Daoy (cell line): ENCODE measurements around a stretch of chr7.

DNA sequence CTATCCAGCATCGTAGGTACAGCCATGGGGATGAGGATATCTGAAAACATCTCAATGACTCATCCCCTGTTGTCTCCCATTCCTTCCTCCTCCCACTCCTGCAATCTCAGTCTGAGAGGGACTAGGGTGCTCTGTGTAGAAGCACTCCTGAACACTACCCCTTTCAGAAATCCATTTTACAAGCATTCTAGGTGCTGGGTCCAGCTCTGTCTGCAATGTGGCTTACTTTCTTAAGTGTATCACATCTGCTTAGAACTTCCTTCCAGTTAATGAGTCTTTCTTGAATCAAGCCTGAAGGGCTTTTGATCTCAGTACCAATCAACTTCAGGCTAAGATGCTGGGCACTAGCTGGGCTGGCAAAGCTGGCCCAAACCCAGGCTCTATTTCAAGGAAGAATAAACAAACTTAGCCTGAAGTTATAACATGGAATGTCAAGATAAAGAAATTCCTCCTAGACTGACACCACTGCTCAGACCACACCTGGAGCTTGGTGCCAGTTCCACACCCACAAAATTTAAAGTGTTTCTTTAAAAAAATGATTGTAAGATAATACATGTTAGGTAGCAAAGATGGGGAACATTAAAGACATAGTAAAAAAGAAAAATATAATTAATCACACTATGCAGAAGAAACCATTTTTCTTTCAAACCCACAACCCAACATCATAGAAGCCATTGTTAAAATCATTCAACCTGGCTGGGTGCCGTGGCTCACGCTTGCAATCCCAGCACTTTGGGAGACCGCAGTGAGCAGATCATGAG is 270.4 kb upstream of the AOAH start:
- RAMPAGE, long total RNA, result no peak

DNA sequence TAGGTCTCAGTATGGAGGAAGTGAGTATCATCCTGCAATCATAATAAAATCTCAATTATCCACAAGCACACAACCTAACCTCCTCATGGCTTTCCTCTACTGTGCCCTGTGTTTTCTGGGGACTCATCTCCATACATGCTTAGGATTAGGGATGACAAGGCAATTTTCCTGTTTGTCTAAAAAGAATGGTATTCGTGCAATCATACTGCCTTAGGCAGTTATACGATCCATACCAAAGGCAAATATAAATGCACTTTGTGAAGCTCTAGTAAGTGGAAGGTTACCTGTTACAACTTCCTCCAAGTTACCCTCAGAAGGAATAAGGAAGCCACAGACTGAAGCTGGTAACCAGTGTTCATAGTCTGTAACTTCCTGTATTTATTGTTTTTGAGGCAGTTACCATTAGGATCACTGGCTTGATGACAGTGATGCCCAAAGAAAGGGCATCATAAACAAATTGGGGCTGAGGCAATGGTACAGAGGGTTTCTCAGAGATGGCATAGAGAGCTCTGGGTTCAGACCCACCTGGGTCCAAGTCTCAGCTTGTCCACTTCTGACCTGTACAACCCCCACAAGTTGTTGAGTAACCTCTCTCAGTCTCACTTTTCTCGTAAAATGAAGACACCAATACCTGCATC is 138.3 kb downstream of the ELMO1 start:
- RAMPAGE, long total RNA, result no peak

- RAMPAGE, long total RNA, result no peak
Measured at GRCh38 chr7:37412109-37412603, 36.5 kb downstream of the ELMO1 start.

- RAMPAGE, long total RNA, result no peak
Measured at GRCh38 chr7:37444596-37444839, 4.1 kb downstream of the ELMO1 start.

- RAMPAGE, long total RNA, result no peak
Measured at GRCh38 chr7:37570109-37570494, 113.5 kb upstream of the GPR141 start.

GRCh38 chr7:38273115-38273717 is 95.2 kb downstream of the STARD3NL start:
- RAMPAGE, long total RNA, result no peak

GRCh38 chr7:38317342-38318022 is 139.4 kb downstream of the STARD3NL start:
- RAMPAGE, long total RNA, result no peak

GRCh38 chr7:38340385-38340812 is 162.4 kb downstream of the STARD3NL start:
- RAMPAGE, long total RNA, result no peak

GRCh38 chr7:38753116-38753601 is 122.0 kb upstream of the AMPH start:
- RAMPAGE, long total RNA, result no peak

- RAMPAGE, long total RNA, result no peak
Measured at GRCh38 chr7:39781475-39781856, 158.1 kb downstream of the RALA start.

- RAMPAGE, long total RNA, result no peak
Measured at GRCh38 chr7:39951921-39952232, 1.8 kb downstream of the CDK13 start.

DNA sequence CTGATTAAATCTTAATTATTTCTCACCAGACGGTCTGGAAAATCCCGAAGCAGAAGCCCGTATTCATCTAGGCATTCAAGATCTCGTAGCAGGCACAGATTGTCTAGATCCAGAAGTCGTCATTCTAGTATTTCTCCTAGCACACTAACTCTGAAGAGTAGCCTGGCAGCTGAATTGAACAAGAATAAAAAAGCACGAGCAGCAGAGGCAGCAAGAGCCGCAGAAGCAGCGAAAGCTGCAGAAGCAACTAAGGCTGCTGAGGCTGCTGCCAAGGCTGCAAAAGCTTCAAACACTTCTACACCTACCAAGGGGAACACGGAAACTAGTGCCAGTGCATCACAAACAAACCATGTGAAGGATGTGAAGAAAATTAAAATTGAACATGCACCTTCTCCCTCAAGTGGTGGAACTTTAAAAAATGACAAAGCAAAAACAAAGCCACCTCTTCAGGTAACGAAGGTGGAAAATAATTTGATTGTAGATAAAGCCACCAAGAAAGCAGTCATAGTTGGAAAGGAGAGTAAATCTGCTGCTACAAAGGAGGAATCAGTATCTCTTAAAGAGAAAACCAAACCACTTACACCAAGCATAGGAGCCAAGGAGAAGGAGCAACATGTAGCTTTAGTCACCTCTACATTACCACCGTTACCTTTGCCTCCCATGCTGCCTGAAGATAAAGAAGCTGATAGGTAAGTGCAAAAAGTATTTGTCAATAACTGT is 37.7 kb downstream of the CDK13 start:
- RAMPAGE, long total RNA, result no peak

- RAMPAGE, long total RNA, result no peak
Measured at GRCh38 chr7:40092477-40093421, 41.7 kb downstream of the MPLKIP start.

GRCh38 chr7:40095188-40096001 is 39.0 kb downstream of the MPLKIP start:
- RAMPAGE, long total RNA, result no peak

GRCh38 chr7:40200759-40201249 is 66.0 kb downstream of the SUGCT start:
- RAMPAGE, long total RNA, result no peak

- RAMPAGE, long total RNA, result no peak
Measured at GRCh38 chr7:40469922-40470546, 335.2 kb downstream of the SUGCT start.

DNA sequence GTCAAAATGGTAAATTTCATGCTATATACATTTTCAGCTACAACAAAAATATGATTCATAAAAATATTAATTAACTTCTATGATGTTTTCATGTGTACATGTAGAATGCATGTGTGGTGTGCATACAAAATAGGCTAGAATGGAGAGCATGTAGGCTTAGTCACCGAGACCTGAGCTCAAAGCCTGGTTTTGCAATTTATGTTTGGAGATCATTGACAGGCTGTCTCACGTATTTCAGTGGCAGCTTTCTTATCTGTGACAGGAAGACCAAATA is 625.7 kb downstream of the SUGCT start:
- RAMPAGE, long total RNA, result no peak

DNA sequence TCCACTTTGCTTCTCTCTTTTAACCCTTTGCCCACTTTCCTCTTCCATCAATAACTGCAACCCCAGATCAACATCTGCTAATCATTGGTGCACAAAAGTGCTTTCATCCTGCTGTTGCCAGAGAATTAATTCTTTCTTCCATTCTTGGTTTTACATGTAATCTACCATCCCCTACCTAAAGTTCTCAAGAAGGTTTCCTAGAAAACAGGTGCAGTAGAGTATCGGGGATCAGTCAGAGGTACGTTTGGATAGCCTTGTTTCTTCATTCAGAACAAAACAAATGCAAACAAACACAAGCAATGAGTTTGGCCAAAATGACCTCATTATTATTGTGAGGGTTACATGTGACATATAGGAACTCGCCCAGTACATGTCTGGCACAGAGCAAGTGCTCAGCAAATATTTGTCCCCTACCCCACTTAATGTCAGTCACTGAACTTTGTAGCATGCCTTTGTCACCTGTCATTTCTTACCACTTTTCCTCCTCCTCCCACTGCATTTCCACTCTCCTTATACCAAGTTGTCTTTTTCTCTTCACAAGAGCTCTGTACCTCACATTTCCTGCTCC is 236.3 kb downstream of the INHBA start:
- RAMPAGE, long total RNA, result no peak

DNA sequence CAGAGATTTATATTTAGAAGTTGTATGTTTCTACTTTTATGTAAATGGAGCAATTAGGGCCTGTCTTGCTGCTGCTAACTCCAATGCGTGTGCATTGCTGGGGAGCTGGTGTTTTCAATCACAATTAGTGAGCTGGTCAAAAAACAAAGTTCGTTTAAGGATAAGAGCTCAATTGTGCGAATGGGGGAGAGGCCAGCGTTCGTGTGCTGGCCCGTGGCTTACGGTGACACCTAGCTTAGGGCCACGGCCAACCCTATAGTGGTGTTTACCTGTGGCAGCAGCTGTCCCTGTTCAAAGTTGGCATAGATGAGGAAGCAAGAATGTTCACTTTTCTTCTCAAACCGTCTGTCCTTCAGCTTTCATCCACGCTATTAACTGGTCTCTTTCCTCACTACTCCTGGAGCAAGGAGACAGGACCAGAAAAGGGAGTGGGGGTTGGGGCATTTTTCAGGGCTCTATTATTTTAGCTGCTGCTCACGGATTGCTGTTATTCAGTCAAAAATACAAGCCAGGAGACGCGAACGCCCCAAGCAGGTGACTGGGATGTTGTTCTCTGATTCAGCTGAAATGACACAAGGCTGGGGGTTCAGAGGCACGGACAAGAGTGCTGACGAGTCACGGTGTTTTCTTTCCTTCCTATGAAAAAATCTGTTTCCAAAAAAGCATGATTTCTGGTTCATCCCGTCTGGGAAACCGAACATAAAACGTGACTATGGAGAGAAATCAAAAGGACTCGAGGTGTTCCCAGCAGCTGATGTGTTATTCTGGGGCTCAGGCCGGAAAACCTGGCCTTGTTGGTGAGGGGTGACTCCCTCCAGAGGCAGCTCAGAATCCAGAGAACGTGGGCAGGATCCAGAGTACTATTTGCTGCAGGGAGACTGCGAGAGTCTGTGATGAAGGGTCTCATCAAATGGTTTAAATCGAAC is 3.3 kb upstream of the INHBA start:
- RAMPAGE, long total RNA, result no peak

DNA sequence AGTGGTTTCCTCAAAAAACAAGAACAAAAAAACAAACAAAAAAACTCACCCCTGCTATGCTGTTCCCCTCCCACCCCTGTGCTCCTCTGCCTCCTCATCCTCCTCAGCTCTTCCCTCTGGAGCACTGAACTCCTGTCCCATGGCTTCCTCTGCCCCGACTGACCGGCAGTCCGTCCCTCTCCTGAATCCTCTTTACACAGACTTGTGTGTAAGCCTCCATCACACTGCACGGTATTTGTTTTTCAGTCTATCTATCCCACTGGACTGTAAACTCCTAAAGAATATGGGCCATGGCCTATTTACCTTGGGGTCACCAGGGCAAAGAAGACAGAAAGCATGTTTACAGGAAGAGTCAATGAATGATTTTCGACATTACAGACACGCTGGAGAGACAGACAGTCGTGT is 265.3 kb downstream of the GLI3 start:
- RAMPAGE, long total RNA, result no peak